Occipital lobe (tissue), 2 donors: ENCODE results near the genes CDC42SE1, FLG, CRCT1, LCE3B, LCE1D and SPRR5.

GRCh38 chr1:151047301-151047560, 320 bp upstream of the C1orf56 start:
- RAMPAGE, long total RNA, result no peak

DNA sequence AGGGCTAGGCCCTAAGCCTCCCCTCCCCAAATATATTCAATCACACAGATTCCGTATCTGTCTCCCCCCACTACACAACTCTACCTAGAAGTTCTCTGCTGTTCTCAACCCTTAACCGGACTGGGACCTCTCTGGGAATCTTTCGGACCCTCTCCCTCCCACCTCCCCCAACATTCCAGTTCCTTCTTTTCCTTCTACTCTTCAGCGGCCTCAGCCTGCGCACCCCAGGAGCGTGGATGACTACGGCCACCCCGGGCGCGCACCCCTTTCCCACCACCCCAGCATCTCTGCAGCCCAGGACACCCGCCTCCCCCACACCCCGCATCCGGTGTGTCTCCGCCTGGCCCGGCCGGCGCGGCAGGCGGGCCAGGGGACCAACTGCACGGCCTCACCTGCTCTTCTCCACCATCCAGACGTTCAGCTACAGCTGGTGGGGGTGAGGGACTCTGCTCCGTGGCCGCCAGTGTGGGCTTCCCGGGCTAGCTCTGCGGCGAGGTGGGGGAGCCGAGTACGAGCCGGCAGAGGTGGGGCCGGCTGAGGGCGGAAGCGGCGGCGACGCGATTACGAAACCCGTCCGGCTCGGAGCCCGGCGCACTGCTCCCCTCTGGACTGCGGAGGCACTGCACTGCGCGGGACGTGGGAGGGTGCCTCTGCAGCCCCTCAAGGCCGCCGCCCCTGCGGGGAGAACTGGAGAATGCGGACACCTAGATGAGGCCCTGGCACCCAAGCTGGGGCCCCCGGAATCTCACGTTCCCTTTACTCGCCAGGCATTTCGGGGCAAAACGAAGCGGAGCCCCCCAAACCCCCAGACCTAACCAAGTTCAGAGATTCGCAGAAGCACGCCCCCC, at the start of gene CDC42SE1:
CDC42SE1 (minus strand) TSS at position 536 of the 848 bp plus-strand sequence.
- RAMPAGE, long total RNA, result start-site peak on the minus strand centred at position 514 of the sequence, 57 bp wide, 1,686 and 575 reads in 2 replicates

- RAMPAGE, long total RNA, result no peak
These were observed 2.3 kb downstream of the SEMA6C start for GRCh38 chr1:151144048-151144591.

- RAMPAGE, long total RNA, result no peak
These were observed 1.3 kb upstream of the SEMA6C start for GRCh38 chr1:151147605-151148192.

- RAMPAGE, long total RNA, result no peak
These were observed 1.5 kb downstream of the CGN start for GRCh38 chr1:151512235-151513479.

DNA sequence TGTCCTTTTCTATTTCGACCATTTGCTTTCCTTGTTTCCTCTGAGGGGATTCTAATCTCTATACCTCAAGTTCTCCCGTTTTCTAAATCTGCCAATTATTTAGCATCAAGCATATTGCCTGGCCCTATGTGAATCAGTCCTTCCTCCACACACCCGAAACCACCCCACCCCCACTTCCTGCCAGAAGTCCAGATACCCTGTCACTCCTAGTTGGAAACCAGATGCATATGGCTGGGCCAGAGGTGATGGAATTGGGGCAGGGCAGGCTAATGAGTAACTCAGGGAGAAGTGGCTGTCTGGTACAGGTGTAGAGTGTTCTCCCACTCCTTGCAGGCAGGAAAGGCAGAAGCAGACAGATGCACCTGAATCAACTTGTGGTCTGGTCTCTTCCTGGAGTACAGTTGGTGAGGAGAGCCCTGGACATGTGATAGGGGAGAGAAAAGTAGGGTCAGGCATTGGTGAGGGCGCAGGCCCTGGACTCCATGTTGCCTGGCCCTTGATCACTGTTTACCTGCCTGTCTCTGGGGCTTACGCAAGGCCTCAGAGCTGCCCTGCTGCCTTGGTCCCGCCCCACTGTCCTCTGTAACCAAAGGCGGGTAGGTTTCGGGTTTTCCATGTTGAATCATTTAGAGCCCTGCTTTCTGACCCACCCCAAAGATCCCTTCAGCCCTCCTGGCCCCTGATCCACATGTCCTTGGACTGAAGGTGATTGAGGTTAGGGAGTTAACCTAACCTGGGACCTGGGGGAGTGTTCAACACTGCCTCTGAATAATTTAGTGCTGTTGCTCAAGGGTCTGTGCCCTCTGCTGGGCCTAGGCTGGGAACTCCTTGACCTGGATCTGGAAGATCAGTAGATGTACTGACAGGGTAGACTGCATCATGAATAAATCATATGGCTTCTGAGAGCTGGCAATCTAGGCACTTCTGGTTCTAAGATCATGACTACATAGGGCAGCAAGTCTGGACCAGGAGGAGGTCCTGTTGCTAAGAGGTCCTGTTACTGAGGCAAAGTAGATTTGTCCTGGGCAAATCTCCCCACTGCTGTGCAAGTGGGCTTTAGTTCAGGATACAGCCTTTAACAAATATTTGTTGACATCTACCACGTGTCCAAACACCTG, 2.7 kb downstream of the CGN start:
- RAMPAGE, long total RNA, result no peak

DNA sequence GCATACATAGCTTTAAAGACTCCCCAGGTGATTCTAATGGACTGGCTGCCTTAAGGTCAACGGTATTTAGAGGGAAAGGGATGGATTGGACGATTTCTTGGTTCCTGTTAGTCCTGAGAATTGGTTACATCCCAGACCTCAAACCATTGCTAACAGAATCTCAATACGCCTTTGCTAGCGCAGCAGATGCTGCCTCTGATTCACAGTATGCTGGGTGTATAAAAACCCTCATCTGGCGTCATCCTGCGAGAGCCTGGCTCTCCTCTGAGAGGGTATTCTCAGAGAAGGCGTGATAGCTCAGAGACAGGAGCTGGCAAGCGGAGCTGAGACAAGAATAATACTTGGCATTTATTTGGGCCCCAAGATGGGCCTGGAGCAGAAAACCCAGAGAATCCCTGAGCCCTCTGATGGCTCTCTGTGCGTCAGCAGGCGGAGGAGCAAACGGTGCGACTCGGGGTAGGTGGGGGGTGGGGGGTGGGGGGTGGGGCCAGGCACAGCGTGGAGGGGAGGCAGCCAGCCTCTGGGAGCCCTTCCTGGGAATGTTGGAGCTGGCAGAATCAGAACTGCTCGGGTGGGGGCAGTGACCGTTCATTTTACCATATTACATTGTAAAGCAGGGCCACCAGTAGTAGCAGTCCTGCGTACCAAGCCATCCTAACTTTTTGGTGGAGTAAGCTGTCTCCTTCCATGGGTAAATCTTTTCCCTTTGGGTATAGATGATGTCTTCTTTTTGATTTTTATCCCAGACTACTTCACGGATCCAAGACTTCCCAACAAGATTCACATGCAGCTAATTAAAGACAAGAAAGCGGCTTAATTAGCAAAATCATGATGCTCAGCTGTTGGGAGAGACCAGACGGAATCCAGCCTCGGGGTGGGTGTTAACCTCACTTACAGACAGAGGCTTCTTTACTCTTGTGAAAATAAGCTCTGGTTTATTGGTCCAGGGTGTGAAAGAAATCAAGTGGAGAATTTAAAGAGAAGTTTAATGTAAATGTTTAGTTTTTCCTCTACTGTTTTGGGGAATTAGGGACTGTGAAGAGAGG, 7.0 kb downstream of the RIIAD1 start:
- RAMPAGE, long total RNA, result start-site peak on the plus strand centred at position 280 of the sequence, 48 bp wide, 24 and 23 reads in 2 replicates

DNA sequence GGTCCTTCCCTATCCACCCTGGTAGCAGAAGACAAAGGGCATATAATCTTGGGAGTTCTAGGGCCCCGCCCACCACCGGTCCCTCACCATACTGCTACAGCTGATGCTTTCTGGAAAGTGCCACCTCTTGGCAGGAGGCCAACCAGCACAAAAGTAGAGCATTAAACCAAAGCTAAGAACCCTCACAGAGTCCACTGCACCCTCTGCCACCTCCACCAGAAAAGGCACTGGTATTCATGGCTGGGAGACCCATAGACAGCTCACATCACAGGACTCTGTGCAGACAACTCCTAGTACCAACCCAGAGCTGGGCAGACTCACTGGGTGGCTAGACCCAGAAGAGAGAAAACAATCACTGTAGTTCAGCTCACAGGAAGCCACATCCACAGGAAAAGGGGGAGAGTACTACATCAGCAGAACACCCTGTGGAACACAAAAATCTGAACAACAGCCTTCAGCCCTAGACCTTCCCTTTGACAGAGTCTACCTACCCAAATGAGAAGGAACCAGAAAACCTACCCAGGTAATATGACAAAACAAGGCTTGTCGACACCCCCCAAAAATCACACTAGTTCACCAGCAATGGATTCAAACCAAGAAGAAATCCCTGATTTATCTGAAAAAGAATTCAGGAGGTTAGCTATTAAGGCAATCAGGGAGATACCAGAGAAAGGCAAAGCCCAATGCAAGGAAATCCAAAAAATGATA, 10.7 kb downstream of the THEM4 start:
- RAMPAGE, long total RNA, result no peak

DNA sequence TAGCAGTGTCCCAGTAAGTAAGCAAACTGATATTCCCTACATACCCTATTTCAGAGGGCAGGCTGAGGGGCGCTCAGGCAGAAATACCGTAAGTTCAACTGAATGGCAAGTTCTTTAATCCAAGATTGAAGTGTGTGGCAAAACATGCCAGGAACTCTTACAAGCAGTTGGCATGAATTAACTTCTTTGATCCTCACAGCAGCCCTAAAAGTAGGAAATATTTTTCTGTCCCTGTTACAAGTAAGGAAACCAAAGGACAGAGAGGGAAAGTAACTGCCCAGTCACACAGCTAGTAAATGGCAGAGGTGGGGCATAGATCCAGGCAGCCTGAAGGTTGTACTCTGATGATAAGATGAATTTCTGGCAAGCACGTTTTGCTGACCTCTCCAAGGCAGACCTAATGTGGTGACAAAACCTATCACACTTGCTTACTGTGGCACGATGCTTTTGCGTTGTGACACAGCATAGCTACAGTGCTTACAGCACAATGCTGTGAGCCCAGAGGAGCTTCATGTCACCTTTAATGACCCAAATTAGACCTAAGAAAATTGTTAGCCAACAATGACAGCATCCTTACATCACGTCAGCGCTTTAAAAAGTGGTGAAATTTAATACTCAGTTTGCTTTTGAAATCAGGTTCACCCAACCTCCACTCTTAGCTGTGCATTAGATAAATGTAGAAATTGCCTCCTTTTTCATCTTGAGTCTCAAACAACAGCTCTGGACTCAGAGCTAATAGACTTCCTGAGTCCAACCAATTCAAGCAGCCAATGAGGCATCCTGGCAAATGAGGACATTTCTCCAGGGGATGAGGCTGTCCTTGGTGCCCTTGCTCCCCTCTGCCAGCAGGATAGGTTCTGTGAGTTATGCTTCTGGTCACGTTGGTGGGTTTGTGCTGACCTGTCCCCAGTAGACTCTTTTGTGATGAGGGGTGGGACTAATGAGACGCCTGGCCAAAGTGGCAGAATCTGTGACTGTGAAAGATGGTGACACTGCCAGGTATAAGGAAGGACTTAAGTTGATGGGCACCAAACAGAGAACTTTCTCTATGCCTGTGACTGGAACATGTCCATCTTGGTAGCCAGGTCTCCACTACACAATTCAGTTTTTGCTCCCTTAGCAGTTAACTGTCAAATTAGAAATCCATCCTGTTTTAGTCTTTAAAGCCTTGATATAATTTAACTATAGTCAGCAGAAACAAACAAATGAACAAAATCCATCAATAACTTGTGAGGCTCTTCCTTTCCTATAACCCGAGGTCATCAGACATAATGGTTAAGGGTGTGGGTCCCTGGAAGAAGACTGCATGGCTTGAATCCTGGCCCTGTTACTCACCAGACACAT, 35.3 kb upstream of the THEM4 start:
- RAMPAGE, long total RNA, result no peak

GRCh38 chr1:151988215-151988575, 5.5 kb downstream of the S100A10 start:
- RAMPAGE, long total RNA, result no peak

DNA sequence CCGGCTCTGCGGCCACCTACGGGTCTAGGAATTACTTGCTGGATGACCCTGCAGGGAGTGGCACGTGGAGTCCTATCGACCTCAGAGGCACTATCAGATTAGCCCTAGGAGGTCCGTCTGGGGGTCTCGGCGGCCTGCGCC, 413 bp upstream of the S100A10 start:
- RAMPAGE, long total RNA, result no peak

DNA sequence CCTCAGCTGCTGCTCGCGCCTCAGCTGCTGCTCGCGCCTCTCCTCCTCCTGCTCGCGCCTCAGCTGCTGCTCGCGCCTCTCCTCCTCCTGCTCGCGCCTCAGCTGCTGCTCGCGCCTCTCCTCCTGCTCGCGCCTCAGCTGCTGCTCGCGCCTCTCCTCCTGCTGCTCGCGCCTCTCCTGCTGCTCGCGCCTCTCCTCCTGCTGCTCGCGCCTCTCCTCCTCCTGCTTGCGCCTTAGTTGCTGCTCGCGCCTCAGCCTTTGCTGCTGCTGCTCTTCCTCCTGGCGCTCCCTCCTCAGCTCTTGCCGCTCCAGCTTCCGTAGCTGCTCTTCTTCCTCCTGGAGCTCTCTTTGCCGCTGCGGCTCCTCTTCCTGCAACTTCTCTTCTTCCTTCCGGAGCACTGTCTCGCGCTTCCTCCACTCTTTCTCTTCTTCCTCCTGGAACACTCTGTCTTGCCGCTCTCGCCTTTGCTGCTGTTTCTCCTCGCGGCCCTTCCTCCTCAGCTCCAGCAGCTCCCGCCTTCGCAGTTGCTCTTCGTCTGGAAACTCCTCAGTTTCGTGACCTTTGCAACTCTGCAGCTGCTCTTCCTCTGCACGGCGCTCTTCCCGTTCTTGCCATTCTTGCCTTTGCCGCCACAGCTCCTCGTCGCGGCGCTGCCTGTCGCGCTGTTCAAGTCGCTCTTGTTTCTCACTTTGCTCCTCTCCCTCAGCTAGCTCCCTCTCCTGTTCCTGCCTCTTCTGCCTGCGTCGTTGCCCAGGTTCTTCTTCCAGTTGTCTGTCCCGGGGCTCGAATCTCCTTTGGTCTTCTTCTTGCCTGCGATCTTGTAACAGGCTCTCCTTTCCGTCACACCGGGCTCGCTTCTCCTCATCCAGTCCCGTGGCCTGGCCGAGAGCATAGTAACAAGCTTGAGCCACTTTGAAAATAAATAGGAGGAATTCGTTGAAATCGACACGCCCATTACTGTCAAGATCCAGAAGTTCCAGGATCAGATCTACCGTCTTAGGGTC, 2.9 kb downstream of the TCHH start:
- RAMPAGE, long total RNA, result no peak

- RAMPAGE, long total RNA, result no peak
These were observed at the start of gene FLG for GRCh38 chr1:152325042-152325330. FLG (minus strand) TSS chr1:152325239.

GRCh38 chr1:152514231-152515115, at the start of gene CRCT1:
CRCT1 (plus strand) TSS chr1:152514482.
- RAMPAGE, long total RNA, result no peak

GRCh38 chr1:152613556-152613943, at the start of gene LCE3B:
LCE3B (plus strand) TSS chr1:152613811.
- RAMPAGE, long total RNA, result no peak

DNA sequence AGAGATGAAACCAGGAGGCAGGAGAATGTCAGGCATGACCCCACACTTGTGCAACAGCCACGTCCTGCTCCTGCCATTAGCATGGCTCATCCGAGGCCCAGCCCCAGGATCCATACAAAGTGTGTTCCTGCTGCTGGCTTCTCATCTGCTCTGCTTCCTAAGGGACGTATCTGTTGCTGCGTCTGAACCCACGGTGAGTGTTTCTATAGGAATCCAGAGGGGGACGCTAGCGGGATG, 160 bp downstream of the LCE4A start:
- RAMPAGE, long total RNA, result no peak

DNA sequence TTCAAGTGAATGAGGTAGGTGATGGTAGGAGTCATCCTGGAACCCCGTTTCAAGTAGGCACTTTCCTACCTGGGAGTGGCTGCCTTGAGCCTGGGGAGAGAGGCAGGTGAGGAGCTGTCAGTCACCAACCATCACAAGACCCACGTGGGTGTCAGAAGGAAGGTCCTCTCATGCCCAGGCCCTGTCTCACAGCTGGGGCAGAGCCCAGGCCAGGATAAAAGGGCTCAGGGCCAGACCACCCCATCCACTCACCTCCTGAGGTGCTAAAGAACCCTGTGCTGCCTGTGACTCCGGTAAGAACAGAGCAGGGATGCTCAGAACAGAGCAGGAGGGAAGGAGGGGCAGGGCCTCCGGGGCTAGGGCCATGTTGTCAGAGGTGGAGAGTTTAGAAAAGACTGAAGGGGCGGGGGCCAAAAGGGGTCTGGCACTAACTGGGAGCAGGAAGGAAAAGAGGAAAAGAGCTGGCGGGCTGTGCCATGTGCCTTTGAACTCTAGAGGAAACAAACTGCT, at the start of gene LCE1D:
LCE1D (plus strand) TSS at position 243 of the 510 bp plus-strand sequence.
- RAMPAGE, long total RNA, result no peak

GRCh38 chr1:152905978-152906832, 2.1 kb upstream of the IVL start:
- RAMPAGE, long total RNA, result no peak

- RAMPAGE, long total RNA, result no peak
These were observed 4.5 kb downstream of the IVL start for GRCh38 chr1:152912844-152913285.

DNA sequence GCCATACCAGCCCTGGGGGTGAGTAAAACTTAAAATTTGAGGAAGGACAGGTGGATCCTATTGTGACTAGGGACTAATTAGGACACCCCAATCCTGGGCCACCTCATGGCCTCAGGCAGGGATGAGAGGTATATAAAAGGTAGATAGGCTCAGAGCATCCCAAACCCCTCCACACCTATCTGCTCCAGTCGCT, at the start of gene SPRR5:
SPRR5 (plus strand) TSS at position 162 of the 193 bp plus-strand sequence.
- RAMPAGE, long total RNA, result no peak